Vermiform appendix (tissue), 1 donor: ENCODE results near the gene CARTPT.

GRCh38 chr5:67807319-67808190 is 408.0 kb upstream of the PIK3R1 start:
- PRO-cap = no peak

DNA sequence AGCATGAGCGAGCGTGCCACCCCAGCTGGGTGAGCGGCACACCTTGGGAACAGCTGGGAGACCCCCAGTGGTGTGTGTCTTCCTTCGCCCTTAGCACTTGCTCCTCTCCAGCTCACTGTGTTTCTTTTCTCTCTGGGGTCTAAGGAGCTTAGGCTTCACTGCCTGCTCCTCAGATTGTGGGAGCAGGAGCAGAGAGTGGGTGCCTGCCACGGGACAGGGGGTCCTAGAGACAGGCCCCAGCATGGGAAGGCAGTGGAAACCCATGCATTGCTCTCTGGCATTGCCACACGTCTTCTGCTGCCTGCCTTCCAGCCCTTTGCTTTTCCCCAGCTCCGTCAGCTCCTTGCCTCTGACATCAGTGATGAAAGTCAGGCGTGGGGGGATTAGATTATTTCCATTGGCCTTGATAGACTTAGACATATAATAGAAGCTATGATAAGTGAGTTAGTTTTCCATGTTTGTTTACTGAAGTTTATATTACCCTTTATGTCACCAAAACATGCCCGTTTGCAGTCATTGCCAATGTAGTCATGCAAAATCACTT is 34.6 kb downstream of the PIK3R1 start:
- PRO-cap = no peak

DNA sequence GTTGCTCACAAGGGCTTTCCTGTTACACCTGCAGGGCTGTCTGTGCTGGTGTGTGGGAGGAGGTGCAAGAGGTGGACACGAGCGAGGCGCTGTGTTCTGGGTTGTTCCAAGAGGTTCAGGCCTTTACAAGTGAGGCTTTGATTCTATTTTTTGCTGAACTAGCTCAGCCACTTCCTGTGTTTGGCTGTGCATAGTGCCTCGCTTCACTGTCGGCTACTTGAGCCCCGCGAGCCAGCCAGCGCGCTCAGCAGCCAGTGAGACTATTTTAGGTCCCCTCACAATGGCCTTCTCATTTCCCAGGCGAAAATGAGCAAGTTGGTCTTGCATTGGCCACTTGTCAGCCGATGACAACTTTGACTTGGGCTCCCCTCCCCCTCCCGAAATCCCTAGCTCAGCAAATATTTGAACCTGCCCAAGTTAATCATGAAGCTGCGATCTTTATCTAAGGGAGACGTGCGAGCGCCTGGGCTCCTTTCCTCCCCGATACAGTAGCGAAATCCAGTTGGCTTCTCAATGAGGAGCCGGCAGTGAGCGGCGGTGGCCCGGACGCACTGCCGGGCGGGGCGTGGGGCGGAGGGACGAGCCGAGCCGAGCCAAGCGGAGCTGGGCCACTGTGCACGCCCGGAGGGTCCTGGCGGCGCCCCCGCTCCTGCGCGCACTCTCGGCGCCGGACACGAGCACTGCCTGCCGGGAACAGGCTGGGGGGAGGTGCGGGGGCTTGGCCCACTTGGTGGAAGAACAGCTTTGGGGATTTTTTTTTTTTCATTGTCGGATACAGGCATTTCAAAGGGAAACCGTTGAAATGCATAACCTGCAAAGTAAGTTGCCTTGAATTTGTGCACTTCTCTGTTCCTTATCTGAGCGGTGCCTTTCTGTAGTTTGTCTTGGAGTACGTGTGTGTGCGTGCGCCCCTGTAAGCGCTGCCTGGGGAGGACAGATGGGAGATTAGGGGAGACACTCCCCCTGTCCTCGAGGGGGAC is 72.7 kb downstream of the PIK3R1 start:
- PRO-cap = unidirectional peak, plus-strand start at position 220 of the sequence; bidirectional peak, plus-strand start at position 513 of the sequence, minus-strand start at position 485 of the sequence

- PRO-cap = no peak
These were observed 181.1 kb downstream of the PIK3R1 start for GRCh38 chr5:68396503-68397125.

DNA sequence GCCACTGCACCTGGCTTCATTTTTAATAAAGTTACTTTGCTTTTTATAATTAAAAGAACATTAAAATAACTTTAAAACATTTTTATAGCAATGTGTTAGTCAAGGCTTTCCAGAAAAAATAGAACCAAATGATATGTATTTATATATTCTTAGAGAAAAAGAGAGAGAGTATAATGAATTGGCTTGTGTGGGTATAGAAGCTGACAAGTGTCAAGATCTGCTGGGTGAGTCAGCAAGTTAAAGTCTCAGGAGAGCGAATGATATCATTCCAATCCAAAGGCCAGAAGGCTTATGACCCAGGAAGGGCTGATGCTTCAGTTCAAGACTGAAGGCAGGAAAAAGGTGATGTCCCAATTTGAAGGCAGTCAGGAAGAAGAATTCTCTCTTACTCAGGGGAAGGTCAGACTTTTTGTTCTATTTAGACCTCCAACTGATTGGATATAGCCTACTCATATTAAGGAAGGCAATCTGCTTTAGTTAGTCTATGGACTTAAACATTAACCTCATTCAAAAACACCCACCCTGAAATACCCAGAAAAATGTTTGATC is 189.5 kb downstream of the PIK3R1 start:
- PRO-cap = no peak

DNA sequence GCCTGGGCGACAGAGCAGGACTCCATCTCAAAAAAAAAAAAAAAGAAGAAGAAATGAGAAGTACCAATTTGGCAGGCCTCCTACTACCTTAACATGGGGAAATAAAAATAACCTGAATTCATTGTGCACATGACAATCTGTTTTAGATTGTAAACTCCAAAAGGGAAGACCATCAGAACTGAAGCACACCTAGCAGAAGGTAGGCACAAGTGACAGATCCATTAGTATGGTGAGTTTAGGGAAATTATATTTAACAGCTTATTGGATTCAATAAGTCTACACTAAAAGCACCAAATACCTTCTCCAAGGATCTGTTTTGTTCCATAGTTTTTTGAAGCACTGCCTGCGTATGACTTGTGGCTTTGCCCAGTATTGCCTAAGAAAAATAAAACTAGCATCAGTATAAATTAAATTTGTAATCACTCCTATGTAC is 24.9 kb downstream of the CCDC125 start:
- PRO-cap = no peak

DNA sequence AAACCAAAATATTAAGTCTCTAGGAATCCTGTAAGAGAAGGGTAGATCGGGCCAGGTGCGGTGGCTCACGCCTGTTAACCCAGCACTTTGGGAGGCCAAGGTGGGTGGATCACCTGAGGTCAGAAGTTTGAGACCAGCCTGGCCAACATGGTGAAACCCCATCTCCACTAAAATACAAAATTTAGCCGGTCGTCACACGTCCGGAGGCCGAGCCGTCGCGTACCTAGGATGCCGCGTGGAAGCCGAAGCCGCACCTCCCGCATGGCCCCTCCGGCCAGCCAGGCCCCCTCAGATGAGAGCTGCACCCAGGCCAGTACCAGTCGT is 1.0 kb upstream of the CCDC125 start:
- PRO-cap = unidirectional peak, plus-strand start at position 192 of the sequence

DNA sequence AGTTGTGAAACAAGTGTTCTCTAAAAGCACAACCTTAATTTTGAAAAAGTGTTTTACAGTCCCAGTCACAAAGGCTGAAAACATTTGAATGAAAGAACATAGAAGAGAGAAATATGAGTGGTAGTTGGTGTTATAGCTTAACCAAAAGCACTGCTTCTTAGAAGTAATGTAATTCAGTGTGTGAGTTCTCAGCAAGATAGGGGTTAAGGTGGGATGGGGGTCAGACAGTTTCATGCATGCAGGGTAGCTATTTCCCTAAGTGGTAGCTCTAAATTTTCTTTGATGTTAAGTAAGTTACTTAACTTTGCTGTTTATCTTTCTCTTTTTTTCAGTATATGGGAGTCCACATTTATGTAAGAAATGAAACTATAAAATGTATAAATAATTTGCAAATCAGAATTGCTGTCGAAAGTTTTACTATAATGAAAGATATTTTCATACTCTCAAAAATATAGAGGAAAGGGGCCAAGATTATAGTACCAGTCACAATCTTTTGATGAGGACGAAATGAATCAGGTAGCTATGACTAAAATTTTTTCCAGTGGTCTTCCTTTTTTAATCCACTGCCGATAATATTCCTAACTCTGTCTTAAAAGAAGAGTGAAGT is 2.2 kb downstream of the RAD17 start:
- PRO-cap = no peak

GRCh38 chr5:71441505-71442070 is 13.9 kb upstream of the BDP1 start:
- PRO-cap = no peak

- PRO-cap = no peak
These were observed at the start of gene CARTPT for GRCh38 chr5:71718894-71719354. TSS of gene CARTPT (plus strand) at chr5:71719275.

DNA sequence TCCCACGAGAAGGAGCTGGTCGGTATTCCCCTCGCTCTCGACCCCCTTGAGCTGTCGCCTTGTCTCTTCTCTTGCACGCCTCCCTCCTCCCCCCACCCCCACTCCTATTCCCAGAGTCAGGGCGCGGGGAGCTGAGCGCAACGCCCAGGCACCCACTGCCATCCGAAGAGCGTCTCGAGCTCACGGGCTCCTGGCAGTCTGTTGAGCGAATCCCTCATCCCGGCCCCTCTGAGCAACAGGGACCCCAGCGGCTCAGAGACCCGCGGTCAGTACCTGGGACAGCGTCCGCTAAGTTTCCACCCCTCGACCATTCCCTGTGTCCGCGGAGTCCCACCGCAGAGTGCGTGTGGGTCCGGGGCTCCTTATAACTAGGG is 347 bp downstream of the CARTPT start:
- PRO-cap = no peak

DNA sequence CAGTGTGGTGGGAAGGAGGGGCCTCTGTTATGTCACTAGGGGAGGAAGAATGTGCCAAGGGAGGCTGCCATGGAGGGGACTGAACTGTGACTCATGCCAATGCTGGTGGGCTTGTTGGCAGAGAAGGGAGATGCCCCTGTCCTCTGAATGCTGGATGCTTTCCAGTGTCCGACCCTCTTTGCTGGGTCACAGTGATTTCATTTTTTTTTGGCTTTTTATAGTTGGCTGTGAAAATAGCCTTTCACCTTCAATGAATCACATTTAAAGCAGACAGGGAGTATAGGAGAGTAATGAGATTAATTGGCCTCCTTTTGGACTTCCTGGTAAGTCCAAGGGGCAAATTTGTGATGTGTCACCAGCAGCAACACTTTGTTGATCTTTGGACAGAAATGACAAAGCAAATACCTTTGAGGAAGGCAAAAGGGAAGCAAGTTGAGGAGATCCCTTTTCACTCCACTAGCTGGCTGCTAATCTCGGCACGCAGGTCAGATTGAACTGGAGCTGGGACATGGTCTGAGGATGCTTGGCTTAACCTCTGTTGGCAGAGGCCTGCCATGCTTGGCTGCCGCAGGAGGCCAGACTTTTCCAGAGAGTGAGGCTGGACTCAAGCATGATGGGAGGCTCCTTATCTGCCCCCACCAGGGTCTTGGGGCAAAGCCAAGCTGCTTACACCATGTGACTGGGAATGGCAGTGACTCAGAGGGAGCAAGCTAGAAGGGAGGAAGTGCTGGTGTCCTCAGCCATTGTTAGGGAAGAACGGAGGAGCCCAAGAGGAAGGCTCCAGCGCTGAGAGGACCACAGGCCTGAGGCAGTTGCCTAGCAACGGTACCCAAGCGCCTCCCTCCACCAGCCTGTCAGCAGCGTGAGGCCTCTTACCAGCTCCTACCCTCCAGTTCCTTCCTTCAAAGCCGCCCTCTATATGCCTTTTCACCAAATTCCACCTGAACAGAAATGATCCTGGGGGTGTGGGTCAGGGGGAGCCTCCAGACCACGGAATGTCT is 174.5 kb upstream of the MAP1B start:
- PRO-cap = no peak

- PRO-cap = unidirectional peak, plus-strand start at chr5:72141858; unidirectional peak, plus-strand start at chr5:72141893; unidirectional peak, plus-strand start at chr5:72141944
These were observed 34.4 kb downstream of the MAP1B start for GRCh38 chr5:72141777-72142036.

- PRO-cap = no peak
These were observed 81.4 kb downstream of the MRPS27 start for GRCh38 chr5:72238564-72239043.

DNA sequence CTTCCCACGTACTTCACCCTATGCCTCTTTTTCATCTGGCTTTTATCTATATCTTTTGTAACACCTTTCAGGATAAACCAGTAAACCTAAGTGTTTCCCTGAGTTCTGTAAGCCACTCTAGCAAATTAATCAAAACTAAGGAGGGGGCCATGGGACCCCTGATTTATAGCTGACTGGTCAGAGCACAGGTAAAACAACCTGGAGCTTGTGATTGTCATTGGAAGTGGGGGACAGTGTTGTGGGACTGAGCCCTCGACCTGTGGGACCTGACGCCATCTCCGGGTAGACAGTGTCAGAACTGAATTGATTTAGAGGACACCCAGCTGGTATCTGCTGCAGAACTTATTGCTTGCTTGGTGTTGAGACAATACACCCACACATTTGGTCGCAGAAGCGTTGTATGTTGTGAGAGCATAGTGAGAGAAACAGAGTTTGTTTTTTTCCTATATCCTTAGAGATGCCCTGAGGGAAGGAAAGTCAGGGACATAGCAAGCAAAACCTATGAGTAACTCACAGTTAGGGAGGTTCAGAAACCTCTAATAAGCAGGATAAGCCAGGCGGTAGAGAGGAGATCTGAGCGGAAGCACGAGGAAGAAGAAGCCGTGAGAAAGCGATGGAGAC is 59.6 kb downstream of the PTCD2 start:
- PRO-cap = no peak

DNA sequence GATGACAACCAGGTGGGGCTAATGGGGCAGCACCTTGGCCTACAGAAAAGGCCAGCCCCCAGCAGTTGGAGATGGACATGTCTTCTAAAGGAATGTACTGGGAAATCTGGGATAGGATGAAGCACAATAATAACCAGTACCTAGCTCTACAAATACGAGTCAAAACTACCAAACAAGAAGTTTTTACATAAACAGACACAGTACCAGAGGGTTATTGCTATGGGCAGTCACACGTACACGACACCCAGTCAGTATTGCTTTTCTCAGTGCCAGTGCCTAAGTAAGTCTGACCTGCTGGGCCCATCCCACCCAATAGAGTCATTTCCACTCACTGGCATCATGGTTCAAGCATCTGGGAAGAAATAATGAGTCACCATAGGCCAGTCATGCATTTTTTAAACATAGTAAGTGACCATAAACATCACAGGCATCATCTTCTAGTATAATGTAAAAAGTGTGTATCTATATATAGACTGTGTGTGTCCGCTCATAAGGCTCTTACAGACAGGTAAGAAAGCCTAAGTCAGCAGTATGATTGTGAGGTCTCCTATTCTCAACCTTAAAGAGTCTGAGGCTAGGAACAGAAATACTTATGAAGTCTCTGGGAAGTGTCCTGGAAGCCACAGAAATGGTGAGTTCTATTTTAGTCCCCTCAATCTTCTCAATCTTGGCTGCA is 65.4 kb downstream of the ZNF366 start:
- PRO-cap = no peak

- PRO-cap = no peak
These were observed 42.1 kb downstream of the ZNF366 start for GRCh38 chr5:72465125-72465557.

DNA sequence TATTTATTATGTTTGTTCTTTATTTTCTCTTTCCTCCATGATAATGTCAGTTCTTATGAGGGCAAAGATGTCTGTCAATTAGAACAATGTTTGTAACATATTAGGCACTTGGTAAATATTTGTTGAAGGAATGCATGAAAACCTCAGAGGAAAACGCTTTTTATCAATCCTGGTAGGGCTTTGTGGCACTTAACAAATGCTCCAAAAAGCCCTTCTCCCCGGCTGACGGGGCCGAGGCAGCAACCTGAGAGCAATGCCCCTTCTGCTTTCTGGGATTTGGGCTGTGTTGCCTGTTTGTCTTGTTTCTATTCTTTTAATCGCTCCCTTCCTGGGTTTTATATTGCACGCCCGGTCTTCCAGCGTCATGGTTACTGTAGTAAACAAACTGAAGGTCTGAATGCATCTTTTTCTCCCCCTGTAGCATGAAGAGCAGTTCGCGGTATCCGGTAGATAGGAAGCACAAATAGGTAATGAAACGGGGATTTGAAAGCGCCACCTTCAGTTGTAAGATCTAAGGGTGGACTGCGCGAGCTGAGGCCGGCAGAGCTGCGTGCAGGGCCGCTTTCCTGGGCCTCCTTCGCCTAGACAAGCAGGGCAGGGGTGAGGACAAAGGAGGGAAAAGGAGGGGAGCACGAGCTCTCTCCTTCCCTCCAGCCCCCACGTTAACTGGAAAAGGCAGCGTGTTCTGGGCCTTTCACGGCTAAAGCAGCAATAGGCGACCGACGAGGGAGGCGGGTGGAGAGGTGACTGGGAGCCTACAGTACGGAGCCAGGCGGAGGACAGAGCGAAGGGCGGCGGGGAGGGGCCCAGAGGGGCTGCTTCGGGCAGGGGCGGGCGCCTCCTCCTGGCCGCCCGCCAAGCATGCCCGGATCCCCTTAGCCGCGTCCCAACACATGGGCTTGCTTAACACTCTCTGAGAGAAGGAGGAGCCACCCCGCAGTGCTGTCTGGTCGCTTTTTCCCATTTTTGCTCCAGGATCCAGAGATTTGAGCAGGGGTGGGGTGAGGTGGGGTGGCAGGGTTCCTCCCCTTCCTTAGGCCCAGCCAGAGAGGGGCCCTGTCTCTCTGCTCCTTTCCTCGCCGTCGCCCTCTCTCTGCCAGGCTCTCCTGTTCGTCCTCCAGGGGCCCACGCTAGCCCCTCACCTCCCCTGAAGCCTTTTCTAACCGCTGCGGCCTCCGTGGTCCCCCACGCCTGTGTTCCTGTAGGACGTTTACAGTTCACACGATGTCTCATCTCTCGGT is 49.4 kb upstream of the ZNF366 start:
- PRO-cap = bidirectional peak, plus-strand start at position 914 of the sequence, minus-strand start at position 749 of the sequence

- PRO-cap = no peak
These were observed 45.9 kb upstream of the FCHO2 start for GRCh38 chr5:72909894-72910347.

DNA sequence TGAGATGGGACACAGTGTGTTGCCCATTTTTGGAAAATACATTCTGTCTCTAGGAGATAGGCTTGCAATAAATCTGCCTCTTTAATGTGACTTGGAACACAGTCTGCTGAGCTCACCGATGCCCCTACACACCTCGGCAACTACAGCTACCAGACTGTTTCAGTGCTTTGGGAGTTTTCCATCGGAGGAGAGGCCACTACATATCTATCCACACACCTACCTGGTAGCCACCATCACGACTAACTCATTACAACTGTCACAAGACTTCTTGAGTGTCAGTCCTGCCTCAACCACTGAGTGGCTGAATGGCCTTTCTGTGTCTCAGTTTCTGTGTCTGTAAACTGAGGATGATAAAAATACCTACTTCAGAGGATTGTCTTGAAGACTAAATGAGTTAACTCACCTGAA is 18.8 kb upstream of the FCHO2 start:
- PRO-cap = no peak